Esophagus squamous epithelium (tissue), 4 donors: ENCODE measurements around the genes TEX11 and SNX12.

- PRO-cap = unidirectional peak, minus-strand start at chrX:65698006
- RAMPAGE, long total RNA, 4 experiments = no peak in any of the 4 experiments
These were observed 30.6 kb downstream of the MSN start for GRCh38 chrX:65697634-65698951.

GRCh38 chrX:66019808-66020619 is 19.9 kb downstream of the VSIG4 start:
- PRO-cap = no peak
- RAMPAGE, long total RNA, 4 experiments = no peak in any of the 4 experiments

- PRO-cap = no peak
- RAMPAGE, long total RNA, 4 experiments = no peak in any of the 4 experiments
These were observed 35.0 kb upstream of the VSIG4 start for GRCh38 chrX:66074708-66075416.

DNA sequence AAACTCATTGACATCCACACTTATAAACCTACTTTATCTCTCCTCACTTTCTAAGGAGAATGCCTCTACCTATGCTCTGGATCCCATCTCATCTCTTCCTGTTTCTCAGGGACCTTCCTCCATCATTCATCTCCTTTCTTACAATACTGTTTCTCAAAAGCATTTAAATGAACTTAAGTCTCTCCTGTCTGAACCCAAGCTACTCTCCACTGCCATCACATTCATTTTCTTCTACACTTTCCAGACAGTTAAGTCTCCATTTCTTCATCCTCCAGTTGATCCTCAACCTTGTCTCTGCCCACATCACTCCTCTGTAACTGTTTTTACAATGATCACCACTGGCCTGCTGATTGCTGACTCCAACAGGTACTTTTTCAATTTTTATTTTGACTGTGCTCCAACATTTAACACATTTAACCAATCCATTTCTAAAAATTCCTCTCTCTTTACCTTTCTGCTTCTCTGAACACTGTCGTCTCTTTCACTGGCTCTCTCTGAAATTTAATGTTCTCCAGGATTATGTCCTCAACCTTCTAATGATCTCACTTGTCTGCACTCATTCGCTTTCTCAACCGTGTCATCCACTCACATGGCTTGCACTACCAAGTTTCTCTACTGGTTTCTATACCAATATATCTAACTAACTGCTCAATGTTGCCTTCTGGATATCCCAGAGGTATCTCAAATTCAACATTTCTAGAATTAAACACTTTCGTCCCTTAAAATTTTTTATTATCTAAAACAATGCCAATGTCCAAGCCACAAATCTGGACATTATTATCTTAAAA is 354.0 kb downstream of the OPHN1 start:
- PRO-cap = no peak
- RAMPAGE, long total RNA, 4 experiments = no peak in any of the 4 experiments

GRCh38 chrX:68298909-68299294 is 134.4 kb downstream of the OPHN1 start:
- PRO-cap = no peak
- RAMPAGE, long total RNA, 4 experiments = no peak in any of the 4 experiments

DNA sequence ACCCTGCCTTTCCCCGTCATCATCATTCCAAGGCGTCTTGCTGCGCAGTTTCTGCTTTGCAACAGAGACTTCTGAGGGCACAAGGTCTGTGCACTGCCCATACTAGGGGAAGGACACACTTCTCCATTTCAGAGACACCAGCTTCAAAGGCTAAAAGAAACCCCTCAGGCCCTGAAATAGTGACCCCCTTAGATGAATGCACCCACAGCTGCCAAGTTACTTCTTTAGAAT is 19.2 kb downstream of the STARD8 start:
- PRO-cap = bidirectional peak, plus-strand start at position 64 of the sequence, minus-strand start outside the sequence
- RAMPAGE, long total RNA, 4 experiments = no peak in any of the 4 experiments

DNA sequence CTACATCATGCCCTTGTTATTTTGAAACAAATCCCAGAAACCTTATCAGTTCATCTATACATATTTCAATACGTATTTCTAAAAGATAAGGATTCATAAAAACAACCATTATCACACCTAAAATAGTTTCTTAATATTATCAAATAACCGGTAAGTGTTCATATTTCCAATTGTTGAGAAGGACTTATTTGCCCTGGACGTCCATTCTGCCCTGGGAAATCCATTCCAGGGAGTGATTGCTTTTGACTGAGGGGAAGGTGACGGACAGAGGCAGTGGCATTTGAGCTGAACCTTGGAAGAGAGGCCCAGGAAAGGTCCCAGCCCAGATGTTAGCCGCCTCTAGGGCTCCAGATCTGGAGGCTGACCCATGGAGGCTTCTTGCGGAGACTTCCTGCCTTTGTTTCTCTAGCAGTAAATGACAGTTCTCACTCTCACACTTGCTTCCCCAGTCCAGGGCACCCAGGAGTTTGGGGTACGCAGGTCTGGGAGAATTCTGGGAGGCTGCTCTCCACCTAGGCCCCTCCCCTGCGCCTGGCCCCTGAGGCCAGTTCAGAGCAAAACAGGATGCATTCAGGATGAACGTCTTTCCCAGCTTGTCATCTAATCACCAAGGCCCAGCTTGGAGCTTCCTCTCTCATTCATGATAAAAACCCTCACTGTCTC is 49.7 kb downstream of the STARD8 start:
- PRO-cap = no peak
- RAMPAGE, long total RNA, 4 experiments = no peak in any of the 4 experiments

DNA sequence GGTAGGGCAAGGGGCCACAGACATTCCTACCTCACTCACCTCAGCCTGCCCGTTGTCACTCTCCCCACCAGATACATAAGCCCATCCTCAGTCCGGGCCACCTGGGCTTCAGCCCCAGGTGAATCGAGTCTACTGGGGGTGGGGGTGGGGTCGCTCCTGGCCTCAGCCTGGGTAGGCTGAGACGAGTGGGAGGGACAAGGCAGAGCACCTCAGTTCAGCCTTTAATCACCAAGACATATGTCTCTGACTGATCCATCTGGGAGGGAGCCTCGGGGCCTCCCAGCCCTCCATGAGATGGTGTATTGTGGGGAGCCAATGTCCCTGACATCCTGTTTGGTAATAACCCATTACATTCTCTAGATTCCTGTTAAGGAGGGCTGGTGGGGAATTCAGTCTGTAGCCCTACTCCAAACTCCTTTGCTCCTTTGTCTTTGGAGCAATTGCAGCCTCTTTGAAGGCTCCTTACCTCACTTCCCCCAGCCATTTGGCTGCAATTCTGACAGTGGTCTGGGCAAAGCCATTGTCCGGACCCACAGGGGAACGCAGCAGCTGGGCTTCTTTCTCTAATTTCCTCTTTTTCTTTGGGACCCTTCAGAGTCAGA is 61.5 kb downstream of the STARD8 start:
- PRO-cap = no peak
- RAMPAGE, long total RNA, 4 experiments = no peak in any of the 4 experiments

- PRO-cap = bidirectional peak, plus-strand start at chrX:68999029, minus-strand start at chrX:68998863
- RAMPAGE, long total RNA, 4 experiments = no peak in any of the 4 experiments
These were observed 166.5 kb downstream of the PJA1 start for GRCh38 chrX:68998577-68999307.

DNA sequence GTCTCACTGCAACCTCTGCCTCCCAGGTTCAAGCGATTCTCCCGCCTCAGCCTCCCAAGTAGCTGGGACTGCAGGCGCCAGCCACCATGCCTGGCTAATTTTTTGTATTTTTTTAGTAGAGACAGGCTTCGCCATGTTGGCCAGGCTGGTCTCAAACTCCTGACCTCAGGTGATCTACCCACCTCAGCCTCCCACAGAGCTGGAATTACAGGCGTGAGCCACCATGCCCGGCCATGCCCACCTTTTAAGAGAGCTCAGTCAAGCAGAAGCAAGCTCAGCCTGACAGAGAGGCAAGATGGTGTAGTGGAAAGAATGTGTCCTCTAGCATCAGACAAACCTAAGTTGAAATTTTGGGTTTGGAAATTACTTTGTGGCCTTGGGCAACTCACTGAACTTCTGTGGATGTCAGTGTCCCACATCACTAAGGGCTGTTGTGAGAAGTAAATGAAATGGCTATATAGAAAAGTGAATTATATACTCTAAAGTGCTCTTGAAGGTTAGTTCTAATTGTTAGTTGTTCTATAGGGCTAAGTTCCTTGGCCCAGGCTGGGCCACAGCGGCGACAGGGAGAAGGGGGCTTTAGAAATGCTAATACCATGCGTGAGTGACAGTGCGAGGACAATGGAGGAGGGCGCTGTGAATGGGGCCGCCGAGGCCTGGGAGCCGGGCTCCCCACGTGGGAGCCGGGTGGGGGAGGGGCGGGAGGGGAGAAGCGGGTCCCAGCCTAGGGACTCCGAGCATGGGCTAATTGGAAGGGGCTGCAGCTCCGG is 15.7 kb downstream of the PJA1 start:
- PRO-cap = no peak
- RAMPAGE, long total RNA, 4 experiments = no peak in any of the 4 experiments

GRCh38 chrX:69506329-69506741 is 2.2 kb downstream of the NALF2 start:
- PRO-cap = no peak
- RAMPAGE, long total RNA, 4 experiments = no peak in any of the 4 experiments

GRCh38 chrX:69555871-69557024 is 52.1 kb downstream of the NALF2 start:
- PRO-cap = no peak
- RAMPAGE, long total RNA, 4 experiments = no peak in any of the 4 experiments

- PRO-cap = no peak
- RAMPAGE, long total RNA, 4 experiments = no peak in any of the 4 experiments
These were observed 15.4 kb downstream of the IGBP1 start for GRCh38 chrX:70148642-70148957.

GRCh38 chrX:70455403-70456514 is 11.1 kb downstream of the DLG3 start:
- PRO-cap = no peak
- RAMPAGE, long total RNA, 4 experiments = no peak in any of the 4 experiments

DNA sequence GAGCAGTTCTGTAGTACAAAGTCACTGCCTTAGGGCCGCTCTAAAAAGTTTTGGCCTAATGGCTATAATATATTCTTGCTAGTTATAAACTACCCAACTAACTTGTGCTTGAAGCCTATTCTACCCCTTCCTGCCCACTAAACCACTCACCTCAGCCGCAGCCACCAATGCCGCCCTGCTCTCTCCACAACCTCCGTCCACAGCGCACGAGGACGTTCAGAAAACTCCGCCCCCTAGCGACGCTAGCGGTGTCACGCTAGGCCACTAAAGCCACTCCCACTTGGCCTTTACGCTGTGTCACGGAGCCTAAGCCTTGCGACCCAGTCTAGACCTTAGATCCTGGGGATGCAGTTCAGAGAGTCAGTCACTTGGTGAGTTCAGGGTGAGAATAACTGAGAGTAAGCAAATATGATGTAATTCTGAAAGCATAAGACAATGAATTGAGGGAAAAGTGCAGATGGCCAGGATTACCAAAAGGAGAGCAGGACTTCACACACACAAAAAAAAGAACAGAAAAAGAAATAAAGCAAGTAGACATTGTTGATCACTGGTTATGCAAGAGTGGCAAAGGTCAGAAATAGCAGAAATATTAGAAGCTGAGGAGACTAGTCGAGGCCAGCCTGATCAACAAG is at the start of gene TEX11:
Gene TEX11 (minus strand): TSS at position 208 of the 632 bp plus-strand sequence.
- PRO-cap = no peak
- RAMPAGE, long total RNA, 4 experiments = no peak in any of the 4 experiments

DNA sequence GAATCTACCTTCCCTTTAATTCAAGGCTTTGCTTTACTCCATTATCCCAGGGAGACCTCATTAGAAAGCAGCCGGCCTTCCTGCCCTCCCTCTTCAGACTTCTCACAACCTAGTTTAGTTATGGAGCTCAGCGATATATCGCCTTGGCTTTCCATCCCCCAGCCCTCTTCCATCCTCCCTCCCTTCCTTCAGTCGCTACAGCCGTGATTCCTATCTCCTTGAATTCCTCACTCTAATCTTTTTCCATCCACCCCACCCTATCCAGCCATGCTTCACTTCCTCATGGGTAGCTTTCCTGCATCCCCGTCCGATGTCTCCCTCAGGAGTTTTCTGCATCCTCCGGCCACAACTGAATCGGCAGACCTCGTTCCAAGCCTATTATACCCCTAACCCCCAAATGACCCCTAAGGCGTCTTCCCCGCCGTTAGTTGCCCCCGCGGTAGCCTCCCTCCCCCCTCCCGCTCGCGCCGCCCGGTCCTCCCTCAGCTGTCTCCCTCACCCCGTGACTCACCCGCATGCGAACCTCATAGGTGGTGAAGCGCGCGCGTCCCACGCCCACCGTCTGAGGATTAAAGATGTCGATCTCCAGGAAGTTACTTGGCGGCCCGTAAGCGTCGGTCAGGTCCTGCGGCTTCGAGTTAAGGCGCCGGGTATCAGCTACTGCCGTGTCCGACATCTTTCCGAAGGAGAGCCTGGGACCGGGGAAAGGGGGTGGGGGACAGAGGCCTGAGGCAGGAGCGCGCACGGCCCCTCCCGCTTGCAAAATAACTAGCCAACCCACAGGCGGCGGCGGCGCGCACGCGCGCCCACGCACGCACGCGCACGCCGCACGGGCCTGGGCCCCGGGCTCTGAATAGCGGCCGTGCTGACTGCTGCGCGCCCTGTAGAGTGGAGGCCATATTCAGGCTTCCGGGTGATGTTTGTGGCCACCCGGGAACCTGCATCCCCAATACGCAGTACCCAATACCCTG is at the start of gene SNX12:
Gene SNX12 (minus strand): TSS at position 704 of the 971 bp plus-strand sequence.
- PRO-cap = unidirectional peak, minus-strand start at position 457 of the sequence; unidirectional peak, minus-strand start at position 504 of the sequence; bidirectional peak, plus-strand start outside the sequence, minus-strand start at position 766 of the sequence
- RAMPAGE, long total RNA, 4 experiments = start-site peak on the minus strand in 4 of 4 experiments, centred at positions 703 to 745 of the sequence, 66 to 299 reads per replicate

- PRO-cap = no peak
- RAMPAGE, long total RNA, 4 experiments = no peak in any of the 4 experiments
These were observed 19.5 kb downstream of the NLGN3 start for GRCh38 chrX:71164129-71164583.

DNA sequence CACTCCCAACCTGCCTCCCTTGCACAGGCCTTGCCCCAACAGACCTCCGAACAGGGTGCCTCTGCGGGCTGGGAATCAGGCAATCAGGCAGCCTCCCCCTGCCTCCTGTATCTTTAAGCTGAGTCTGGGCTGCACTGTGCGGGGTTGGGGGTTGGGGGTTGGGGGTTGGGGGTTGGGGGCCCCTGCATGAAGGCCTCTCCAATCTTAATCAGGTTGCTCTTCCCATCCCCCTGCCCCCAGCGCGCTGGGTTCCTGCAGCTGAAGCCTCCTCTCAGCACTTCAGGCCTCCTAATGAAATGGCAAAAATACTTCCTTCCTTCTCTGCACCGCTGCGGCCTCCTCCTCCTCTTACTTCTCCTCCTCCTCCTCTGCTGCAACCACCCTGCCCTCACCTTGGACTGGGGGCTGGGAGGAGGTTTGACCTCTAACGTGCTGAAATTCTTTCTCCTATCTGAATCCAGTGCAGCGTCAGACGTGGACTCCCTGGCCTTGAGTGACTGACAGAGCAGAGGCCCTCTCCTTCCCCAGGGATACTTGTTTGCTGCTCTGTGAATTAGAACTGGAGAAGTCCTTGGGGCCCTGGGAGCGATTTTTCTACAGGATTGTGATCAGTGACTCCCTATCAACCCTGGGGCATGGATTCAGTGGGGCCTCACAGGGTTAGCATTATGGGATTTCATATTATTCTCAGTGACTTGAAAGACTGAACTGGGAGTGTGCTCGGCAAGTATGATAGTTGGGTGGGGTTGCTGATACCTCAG is 26.7 kb downstream of the NLGN3 start:
- PRO-cap = no peak
- RAMPAGE, long total RNA, 4 experiments = no peak in any of the 4 experiments

- PRO-cap = bidirectional peak, plus-strand start at chrX:71182282, minus-strand start at chrX:71182076
- RAMPAGE, long total RNA, 4 experiments = no peak in any of the 4 experiments
These were observed 37.1 kb downstream of the NLGN3 start for GRCh38 chrX:71181437-71182430.

DNA sequence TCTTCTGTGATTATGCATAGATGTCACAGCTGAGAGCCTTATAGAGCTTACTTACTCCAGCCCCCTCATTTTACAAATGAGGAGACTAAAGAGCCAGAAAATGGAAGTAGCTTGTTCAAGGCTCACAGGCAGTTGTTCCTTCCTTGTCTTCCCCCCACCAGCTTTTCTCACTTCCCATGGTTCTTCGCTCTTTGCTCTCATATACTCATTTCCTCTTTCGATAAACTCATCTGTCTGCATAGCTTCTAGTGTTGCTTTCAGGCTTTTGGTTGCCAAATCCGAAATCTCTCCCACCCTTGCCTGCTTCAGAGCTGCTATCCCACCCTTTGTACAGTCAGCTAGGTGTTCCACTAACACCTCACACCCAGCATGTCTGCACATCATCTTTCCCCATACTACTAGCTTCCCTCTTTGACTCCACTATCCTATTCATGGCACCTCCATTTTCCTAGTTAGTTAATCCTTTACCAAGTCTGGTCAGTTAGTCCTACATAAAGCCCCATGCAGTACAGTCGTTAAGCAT is 24.9 kb upstream of the GJB1 start:
- PRO-cap = bidirectional peak, plus-strand start at position 223 of the sequence, minus-strand start at position 134 of the sequence
- RAMPAGE, long total RNA, 4 experiments = no peak in any of the 4 experiments